CD14-positive monocyte (primary cell): ENCODE results near the gene ENDOU.

DNA sequence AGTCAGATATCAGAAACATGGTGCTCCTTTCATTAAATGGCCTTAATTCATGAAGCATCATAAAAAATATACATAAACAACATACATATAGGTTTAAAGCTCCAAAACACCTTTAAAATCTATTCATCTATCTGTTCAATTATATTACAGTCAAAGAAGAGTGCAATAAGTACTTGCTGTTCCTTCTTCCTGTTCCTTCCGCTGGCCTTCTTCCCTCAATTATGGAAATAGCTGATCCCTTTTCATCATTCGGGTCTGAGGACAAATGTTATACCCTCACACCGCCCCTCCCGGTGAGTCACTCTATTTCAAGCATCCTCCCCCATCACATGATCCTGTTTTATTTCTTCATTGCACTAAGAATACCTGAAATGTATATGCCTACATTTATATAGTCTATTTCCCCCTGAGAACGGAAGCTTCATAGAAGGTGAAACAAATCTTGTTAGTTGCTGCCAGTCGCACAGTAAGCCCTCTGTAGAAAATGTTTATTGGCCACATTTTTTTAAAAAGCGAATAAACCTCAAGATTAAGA, 2.5 kb downstream of the SLC38A1 start:
- CAGE, long polyA plus RNA, result no peak

GRCh38 chr12:46358802-46359643, 13.6 kb downstream of the SLC38A2 start:
- CAGE, long polyA plus RNA, result no peak

GRCh38 chr12:46383643-46384116, 11.1 kb upstream of the SLC38A2 start:
- CAGE, long polyA plus RNA, result no peak

- CAGE, long polyA plus RNA, result no peak
These were observed 11.7 kb upstream of the SLC38A2 start for GRCh38 chr12:46384341-46384646.

DNA sequence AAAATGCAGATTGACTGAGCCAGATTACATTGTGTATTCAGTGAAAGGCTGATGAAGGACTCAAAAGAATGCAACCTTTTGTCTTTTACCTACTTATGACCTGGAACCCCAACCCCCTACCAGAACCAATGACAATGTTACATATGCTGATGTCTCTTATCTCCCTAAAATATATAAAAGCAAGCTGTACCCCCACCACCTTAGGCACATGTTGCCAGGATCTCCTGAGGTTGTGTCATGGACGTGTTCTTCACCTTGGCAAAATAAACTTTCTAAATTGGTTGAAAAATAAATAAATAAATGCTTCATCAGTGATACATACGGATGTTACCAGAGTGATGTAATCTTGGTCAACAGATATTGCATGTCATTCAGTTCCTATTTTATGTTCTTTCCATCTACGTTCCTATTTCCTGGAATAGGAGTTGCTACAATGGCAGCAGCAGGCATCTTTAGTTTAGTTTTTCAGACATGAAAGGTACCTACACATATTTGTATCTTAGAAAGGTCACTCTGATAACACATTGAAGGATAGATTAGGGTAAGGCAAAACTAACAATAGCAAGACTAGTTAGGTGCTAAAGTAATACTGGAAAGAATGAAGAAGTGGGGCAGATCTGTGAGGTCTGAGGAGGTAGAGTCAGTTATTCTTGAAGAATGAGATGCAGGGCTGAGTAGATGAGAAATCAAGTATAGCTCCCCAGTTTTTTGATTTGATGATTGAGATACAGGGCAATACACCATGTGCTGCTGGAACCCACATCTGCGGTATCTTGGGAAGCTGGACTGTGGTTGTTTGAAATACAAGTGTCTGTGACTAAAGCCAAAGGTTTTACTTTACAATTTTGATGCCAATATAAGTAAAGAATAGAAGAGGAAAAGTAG, 189.7 kb upstream of the SLC38A2 start:
- CAGE, long polyA plus RNA, result no peak

DNA sequence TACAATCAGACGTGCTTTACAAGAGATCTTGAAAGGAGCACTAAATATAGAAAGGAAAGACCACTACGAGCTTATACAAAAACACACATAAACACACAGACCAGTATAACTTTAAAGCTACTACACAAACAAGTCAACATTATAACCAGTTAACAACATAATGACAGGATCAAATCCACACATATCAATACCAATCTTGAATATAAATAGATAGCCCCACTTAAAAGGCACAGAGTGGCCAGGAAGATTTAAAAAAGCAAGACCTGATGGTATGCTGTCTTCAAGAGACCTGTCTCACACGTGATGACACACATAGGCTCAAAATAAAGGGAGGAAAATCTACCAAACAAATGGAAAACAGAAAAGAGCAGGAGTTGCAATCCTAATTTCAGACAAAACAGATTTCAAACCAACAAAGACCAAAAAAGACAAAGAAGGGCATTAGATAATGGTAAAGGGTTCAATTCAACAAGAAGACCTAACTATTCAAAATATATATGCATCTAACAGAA, 185.7 kb downstream of the SLC38A4 start:
- CAGE, long polyA plus RNA, result no peak

DNA sequence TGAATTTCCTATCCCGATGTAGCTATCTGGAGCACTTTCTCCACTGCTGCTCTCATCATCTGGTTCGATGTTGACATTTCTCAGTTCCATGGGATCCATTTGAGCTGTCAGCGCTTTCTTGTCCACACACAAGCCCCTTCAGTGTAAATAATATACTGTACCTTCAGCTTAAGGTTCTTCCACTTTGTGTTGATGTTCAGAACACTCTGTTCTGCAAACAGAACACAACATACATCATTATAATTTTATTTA, 32.9 kb downstream of the SLC38A4 start:
- CAGE, long polyA plus RNA, result no peak

- CAGE, long polyA plus RNA, result no peak
These were observed 74.7 kb upstream of the PCED1B start for GRCh38 chr12:47004621-47005153.

DNA sequence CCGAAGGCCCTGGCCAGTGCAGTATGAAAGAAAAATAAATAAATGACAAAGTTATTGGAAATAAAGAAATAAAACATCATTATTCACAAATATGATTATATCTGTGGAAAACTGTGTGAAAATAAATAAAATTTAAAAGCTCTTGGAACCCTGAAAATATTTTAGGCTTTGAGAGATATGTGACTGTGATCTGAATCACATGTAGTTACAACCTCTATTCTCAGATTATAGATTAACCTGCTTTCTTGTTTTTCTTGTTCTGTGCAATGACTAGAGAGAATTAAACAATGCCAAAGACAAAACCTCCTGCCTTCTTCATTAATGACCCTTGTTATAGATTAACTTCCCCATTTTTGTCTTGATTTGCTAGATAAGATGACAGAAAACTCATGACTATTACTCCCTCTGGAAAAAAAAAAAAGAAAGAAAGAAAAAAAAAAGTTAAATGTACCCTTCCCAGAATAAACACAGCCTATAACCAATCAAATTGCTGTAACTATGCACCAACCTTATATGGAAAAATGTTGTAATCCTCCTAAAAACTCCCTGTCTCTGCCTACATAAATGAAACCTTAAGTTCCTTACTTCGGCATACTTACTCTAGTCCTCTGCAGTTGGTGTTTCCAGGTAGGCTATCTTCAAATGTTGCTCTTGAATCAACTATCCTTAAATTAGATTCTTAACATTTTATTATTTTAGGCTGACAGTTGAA, 41.2 kb upstream of the PCED1B start:
- CAGE, long polyA plus RNA, result no peak

DNA sequence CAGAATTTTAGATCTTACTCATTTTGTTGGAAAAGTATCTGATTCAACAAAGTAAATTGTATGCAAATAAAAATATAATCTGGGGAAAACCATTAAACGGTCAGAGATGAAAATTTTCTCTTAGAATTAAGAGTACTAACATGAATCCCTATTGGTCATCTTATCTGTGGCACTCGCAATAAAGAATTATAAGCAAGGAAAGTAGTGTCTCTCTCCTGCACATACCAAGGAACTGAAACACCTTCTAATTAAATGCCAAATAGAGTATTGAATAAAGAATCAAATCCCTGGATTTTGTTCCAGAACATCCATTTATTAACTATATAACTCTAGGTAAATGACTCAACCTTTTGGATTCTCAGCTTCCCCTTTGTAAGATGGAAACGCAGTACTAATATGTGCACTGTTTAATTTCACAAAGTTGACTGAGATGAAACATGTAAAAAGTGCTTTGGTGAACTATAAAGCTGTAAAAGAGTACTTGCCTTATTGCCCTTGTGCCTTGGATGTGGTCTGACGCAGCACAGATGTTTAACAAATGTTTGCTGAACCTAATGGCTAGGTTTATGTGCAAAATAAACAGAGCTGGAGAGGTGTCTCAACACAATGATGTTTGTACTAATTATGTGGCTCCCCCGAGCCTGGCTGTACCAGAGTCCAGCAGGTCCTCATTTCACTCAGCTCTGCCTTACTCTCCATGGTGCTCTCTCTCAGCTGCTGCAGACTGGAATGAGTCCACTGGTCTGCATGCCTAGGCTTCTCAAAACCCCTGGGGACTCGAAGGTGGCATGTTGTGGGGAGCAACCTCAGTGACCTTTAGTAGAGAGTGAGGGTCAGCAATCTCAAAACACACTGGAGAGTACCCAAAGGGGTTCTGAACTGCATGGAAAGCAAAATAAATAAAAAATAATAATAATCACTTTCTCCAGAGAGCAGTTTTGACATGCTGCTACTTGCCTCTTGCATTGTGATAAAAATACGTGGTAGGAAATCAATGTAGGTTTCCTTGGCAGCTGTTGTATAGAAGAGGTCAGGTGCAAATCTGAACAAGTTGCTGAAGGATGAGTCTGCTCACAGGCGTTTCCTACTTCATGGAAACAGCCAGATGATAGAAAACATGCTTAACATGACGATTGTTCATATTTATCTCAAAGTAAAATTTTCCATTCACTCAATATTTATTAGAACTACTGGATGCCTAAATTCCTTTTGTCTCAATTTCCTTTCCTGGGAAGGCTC, 8.3 kb upstream of the AMIGO2 start:
- CAGE, long polyA plus RNA, result no peak

DNA sequence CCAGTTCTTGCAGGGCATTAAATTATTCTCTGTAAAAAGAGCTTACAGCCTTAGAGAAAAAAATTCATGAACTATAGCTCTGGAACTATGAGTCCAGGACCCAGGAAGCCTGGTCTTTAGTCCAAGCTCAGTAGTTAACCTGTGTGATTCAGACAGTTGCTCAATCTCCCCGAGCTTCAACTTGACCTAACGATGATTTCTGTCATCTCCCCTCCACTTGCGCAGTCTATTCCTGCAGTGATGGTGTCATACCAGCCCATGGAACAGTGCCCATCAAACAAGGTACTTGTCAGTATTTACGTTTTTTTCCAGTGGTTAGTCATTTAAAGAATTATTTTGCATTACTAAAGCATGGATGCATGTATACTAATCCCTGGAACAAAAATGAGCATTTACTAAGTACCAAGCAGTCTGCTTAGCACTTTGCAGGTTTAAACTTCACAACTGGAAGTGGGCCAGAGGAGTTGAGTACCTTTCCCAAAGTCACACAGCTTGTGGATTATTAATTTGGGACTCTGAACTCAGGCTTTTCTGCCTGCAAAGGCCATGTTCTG, 132.7 kb upstream of the AMIGO2 start:
- CAGE, long polyA plus RNA, result no peak

GRCh38 chr12:47216025-47216771, 136.4 kb upstream of the AMIGO2 start:
- CAGE, long polyA plus RNA, result start-site peak on the minus strand at chr12:47216420-47216434, 17 and 17 reads in 2 replicates

- CAGE, long polyA plus RNA, result no peak
These were observed 227.9 kb upstream of the AMIGO2 start for GRCh38 chr12:47307638-47308009.

GRCh38 chr12:47725107-47725596, at the start of gene ENDOU:
Gene ENDOU (minus strand): TSS chr12:47725490.
- CAGE, long polyA plus RNA, result no peak

GRCh38 chr12:47725775-47726395, 595 bp upstream of the ENDOU start:
- CAGE, long polyA plus RNA, result no peak

DNA sequence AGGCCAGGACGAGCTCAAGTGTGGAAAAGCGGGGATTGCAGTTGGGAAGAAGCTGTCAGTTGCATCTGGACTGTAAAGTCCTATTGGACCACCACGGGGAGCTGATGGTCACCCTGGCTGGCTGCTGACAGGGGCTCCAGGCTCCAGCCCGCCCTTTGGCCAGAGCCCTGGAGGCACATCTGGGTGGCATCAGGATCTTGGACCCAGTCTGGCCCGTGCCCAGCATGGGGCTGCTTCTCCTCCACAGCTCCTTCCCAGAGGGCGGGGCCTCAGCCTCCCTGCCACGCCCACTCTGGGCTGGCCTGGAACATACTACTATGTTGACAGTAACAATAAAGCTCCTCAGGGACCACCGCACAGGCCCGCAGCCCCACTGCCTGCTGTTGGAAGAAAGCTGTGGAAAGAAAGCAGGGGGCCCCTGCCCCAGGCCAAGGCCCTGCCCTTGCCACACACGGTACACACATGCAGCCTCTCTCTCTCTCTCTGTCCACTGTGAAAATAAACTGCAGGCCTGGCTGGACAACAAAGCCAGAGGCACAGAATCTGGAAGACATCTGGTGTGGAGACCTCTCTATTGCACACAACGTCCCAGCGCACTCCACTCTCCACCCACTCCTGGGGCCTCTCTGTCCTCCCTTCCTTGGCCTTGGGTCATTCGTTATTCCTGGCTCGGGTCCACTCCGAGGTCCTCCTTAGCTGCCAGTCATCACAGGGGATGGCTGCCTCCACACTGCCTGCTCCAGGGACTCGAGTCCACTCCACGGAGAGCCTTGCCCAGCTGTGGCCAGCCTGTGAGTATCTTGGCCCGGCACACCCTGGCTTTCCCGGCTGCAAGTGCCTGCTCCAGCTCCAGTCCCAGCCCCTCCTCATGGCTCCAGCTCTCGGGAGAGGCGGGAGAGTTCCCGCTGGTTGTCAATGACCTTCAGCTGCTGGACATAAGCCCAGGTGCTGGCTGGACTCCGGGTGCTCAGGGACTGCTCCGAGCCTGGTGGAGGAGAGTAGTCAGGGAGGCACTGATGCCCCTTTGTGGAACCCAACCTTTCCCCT, 11.7 kb upstream of the ENDOU start:
- CAGE, long polyA plus RNA, result no peak

GRCh38 chr12:47744324-47745347, 14.0 kb downstream of the RAPGEF3 start:
- CAGE, long polyA plus RNA, result no peak

DNA sequence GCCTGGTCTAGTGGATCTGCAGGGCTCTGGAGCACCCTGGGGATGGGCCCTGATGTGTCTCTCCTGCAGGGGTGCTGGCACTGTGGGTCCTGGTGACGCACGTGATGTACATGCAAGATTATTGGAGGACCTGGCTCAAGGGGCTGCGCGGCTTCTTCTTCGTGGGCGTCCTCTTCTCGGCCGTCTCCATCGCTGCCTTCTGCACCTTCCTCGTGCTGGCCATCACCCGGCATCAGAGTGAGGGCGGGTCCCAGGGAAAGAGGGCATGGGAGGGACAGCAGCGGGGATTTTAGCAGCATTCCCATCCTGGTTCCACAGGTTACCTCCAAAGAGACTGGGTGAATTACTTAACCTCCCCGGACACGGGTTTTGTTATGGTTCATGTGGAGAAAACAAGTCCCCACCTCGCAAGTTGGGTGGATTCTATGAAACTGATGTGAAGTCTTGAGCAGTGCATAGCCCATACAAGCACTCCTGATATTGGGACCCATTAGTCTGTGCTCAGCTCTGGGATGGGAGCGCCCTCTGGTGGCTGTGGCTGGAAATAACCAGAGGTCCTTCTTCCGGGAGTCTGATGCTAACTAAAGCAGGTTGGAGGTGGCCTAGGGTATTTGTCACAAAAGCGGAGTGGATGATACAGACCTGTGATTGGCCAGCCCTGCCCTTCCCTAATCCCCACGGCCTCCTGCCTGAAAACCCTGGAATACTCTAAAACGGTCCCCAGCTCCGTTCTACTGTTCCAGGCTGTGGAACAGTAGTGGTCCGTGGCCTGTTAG, 6.1 kb downstream of the SLC48A1 start:
- CAGE, long polyA plus RNA, result no peak

DNA sequence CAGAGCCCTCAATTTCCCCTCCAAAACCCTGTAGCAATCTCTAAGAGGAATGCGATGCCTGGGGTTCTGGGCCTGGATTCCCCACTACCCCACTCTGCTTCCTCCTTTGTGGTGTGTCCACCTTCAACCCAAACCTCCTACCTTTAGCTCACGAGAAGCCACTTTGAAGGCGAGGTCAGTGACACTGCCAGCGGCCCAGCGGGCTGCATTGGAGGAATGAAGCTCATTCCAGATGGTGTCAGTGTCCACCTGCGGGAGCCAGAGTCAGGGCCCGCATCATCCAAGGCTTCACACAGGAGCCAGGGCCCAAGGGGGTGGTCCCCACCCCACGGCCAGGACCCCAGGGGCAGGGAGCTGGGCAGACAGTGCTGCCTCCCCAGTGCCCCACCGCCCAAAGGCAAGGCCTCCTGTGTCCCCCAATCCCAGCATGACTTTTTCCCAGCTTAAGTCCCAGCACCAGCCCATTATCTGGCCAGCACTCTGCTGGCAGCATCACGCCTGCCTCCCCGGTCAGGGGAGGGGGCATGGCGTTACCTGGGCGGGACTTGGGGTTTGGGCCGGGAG, 16.7 kb downstream of the SLC48A1 start:
- CAGE, long polyA plus RNA, result no peak

- CAGE, long polyA plus RNA, result no peak
These were observed 11.6 kb downstream of the HDAC7 start for GRCh38 chr12:47807905-47808736.